ENCODE measurements around a stretch of chr1.

DNA sequence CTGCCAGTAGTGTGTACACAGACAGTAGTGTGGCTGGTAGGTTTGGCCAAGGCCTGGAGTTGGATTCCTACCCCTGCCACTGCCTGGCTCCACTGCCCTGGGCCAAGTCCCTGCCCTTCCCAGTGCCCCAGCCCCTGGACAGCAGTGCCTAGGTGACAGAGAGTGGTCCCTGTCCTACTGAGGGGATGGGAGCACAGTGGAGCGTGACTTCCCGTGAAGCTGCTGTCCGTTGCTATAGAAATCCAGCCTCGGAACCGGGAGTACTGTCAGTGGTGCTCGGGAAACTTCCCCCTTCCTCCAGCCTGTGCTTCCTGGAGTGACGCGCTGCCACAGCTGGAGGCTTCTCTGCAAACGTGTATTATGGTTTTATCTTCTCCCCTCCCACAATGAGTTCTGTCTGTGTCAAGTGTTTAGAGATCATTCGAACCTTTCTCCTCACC, 73.3 kb downstream of the GALNT2 start:
- PRO-cap: no peak

DNA sequence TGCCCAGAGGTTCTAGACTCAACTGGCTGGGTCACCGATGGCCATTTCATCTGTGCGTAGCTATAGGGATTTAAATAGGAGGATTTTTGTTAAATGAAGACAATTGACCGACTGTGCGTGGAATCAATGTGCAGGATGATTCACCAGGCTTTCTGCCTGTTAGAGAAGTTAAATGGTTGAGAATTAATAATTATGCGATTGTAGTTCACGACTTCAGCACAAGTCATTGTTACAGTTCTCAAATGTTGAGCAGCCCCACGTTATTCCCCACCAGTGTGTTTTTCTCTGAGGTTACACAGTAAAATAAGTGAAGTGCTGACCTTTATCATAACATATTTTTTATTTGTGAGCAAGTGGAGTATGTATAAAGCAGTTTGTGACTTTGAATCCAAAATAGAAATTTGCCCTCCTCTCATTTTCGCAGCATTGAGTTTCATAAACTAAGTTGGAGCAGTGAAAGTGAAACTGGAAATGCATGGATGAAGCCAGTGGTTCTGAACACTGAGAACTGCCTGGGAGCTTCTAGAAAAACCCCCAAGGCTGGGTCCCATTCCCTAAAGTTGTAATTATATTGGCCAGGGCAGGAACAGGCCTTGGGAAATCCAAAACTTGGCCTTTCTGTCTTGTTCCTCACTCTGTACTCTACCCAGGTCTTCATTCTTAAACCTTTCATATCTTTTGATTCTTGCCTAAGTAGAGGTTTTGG, 102.6 kb downstream of the GALNT2 start:
- PRO-cap: no peak

DNA sequence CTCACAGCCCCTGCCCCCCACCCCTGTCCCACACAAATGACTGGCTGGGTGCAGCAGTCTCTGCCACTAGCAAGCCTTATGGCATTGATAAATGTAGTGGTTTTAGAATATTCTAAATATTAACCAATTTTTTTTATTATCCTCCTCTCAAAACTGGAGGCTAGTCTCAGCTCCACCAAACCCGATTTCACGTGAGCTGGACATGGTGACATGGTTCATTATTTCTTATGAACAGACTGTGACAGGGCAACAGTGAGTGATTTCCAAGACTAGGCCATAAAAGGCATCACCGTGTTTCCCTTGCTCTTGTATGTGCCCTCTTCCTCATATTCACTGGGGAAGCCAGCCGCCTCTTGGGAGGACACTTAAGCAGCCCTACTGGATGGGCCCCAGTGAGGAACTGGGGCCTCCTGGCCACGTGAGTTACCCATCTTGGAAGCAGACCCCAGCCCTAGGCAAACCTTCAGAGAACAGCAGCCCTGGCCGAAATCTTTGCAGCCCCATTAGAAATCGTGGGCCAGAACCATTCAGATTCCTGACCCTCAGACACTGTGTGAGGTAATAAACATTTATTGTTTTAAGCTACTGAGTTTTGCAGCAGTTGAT, 105.0 kb downstream of the GALNT2 start:
- PRO-cap: no peak

GRCh38 chr1:230212328-230212848, 145.3 kb downstream of the GALNT2 start:
- PRO-cap: no peak

- PRO-cap: no peak
Observed at GRCh38 chr1:230730939-230731513, 16.2 kb upstream of the CAPN9 start.

GRCh38 chr1:230747725-230748681, 815 bp downstream of the CAPN9 start:
- PRO-cap: no peak

DNA sequence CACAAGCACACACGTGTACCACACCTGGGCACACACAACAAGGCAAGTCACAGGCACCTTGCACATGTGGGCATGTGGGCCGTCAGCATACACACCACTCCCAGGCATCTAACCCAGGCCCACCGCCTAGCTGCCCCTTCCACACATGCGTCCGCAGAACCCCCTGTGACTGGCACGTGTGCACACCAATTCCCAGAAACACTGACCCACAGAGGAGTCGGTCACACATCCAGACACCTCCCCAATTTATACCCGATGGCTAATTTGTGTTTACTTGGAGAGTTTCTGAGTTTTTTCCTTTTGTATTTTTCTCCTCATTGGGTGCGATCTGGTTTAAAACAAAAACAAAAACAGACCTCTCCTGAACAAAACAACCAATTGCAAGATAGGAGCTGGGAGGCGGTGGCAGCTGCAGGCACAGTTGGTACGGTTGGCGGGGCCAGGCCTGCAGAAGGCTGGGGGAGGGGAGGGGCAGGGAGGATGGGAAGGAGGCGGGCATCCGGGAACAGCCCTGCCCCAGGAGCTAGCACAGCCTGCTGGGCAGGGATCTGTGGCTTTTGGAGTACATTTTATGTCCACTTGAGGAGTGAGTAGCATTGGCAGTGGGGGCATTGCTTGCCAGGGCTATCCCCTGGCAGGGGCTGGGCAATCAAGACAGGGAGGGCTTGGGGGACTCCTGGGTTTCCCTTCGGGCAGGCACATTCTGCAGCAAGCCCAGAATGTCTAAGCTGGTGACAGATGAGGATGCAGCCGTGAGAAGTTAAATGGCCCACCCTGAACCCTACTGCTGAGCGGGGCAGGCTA, 5.1 kb downstream of the CAPN9 start:
- PRO-cap: no peak

DNA sequence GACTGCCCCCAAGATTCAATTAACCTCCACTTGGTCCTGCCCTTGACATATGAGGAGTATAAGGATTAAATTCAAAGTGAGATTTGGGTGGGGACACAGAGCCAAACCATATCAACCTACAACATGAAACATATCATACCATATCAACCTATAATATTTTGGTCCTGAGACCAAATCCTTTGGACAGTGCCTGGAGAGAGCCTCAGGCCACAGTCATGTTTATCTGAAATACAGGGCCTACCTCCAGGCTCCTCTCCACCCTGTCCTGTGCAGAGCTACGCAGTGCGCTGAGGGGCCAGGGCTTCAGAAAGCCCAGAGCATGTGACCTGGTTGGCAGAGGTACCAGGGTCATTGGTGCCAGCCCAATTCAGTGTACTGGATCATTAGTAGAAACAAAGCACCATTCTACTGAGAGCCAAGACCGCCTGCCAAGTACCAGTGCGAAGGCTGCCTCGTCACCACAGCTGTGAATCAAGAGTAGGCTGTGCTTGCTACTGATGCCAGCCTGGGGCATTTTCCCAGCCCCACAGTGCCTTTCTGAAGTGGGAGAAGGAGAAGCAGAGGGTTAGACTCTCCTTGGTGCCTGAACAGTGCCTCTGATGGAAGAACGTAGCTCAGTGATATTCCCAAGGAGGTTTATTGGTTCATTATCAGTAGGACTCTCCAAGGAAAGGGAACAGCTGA, 59.8 kb downstream of the CAPN9 start:
- PRO-cap: no peak

DNA sequence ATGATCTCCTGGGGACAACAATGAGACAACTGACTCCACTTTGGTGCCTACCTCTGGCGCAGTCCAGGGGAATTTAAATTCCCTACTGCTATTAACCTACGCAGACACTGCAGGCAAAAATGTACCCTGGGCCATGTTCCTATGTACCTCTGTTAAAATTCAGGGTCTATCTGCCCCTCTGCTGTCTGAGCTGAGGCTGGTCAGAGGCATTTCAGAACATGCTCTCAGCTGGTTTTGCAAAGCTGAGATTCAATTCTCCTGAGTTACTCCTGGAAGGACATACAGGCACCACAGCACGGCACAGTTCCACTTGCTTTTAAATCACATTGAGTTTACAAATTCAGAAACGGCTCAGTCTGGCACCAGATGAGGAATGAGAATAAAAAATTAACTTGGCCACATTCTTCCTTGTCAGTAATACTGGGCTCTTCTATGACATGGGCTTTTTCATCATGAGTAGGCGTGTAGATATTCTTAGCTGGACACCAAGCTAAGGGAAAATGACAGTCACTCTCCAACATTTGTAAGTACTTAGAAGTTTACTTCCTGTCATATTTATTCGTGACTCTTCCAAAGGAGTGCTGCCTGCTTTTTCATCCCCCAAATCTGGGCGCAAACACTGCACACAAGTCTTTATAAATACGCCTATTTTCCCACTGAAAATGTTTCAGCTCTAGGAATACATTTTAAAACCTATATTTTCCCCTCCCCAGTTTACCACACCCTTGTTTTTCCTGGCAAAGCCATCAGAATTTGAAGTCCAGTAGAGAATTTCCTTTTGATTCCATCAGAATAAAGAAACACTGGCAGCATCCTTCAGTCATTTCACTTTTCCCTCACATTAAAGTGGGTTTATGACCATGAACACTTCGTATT, 1.9 kb downstream of the C1orf198 start:
- PRO-cap: no peak

DNA sequence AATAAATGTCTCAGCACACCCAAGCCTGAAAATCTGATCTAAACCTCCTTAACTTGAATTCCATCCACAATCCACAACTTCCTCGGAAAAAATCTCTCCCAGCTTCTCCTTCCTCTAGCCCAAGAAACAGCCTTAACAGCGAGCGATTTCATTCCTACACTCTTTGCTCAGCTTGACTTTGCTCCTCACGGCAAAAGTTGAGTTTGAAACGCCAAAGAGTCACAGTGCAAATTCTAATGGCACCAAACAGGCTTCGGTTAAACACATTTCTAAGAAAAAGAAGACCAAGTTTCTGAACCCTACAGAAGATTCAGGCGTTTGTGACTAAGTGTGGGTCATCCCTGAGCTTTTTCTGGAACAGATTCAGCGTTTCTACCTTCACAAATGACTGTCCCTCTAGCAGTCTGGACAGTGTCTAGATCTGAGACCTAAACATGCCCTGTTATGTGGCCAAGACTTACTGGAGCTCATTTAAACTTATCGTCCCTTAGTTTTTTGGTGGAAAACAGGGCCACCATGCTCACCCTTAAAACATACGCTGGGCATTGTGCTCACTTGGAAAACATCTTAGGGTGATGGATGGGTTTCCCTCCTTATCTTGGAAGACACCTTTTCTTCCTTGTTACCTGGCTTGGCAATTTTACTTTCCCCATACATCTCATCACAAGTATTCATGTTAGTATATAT, 1.2 kb downstream of the C1orf198 start:
- PRO-cap: no peak

DNA sequence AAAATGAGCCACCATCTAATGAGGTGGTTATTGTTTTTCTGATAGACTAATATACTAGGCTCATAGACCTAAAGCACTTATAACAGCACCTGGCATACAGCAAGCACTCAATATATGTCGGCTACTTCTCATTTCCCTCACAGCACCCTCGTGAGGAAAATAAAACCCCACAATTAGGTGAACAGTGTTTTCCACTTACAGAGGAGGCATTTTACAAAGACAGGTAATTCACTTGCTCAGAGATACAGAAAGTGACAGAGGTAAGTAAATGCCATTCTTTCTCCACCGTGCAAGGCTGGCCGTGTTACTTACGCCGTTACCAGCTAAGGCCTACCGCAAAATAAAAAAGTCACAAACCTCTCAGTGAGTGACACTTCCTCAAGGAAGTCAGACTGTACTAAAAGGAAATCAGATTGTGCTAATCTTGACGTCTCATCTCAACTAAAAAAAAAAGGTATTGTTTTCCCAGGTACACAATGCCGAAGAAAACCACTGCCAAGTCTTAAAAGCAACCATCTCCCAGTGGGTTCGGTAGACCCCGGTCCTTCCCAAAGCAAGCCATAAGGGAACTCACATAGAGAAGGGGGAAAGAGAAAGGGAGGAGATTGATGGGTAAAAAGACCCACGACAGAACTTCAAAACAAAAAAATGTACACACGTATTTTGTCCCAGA, 1.4 kb downstream of the TTC13 start:
- PRO-cap: no peak

DNA sequence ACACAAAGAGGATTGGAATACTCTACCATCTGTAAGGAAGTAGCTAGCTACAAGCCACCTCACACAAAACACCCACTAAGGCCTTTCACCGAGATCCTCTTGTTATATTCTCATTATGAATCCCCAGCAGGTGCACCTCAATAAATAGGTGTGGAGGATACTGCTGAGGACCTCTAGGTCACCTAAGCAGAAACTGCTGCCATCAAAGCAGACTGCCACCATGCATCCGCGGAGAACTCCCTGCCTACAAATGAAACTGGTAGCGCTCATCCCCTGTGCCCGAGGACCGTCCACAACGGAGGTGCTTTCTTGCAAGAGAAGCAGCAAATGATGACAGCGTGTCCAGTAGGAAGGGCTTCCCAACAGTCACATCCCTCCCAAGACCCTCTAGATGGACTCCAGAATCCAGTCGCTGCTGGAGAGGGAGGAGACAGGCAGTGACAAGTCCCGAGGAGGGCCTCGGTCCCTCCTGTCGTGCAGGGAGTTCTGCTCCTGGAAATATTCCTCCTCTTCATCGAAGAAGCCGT, 20.5 kb downstream of the FAM89A start:
- PRO-cap: no peak

GRCh38 chr1:231161074-231161461, 790 bp upstream of the TRIM67 start:
- PRO-cap: no peak

DNA sequence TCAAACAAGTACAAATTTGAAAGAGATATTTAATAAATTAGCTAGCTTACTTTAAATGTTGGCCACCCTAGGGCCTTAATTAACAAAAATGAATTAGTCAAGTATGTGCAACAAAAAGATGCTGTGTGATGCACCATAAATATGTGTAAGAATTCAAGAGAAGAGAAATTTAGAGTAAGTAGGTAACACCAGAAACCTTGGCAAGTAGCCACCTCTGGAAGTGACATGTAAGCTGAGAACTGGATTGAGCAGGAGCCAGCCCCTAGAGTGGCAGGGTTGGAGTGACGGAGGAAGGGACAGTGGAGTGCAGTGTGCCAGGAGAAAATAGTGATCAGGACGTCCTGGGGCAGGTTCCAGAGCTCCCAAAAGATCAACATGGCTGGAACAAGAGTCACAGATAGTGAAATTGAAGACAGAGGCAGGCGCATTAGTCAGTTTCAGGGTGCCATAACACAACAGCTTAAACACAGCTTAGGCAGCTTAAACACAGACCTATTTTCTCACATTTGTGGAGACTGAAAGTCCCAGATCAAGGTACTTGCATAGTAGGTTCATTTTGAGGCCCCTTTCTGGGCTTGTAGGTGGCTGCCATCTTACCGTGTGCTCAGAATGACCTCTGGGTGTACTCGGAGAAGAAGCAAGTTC, 37.1 kb downstream of the GNPAT start:
- PRO-cap: no peak

- PRO-cap: no peak
Observed at GRCh38 chr1:231420738-231421346, 1.2 kb downstream of the EGLN1 start.

DNA sequence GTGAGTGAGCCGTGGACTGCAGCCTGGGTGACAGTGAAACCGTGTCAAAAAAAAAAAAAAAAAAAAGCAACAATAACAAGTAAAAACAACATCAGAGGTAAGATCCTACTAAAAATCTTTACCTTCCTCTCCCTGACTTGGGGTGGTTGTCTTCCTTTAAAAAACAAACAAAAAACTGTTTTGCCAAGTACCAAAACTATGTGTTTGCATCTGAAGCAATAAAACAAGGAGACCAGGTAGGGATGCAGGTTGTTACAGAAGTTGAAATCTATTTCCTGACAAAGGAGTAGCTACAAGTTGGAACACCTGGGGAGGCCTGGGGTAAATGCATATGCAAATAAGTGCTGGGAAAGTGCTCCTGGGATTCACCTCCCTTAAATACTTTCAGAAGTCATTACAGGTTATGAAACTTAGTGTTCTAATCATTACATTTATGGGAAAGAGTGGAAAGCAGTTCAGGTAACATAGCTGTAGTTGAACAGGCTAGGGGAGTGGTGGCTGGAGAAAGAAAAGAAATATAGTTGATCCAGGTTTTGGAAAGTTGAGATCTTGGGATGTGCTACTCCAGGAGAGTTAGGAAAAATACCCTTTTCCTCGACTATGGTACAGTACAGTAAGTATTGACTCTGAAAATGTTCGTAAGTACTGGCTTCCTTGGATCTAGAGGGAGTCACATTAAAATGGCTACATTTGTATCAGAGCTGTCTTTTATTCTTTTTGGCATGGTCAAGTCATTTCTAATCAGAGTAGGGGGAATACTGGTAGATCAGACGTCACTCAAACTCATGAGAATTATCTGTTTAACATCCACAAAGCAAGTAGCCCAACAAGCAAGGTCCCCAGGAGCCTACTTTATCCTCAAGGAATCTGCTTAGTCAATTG, 1.8 kb upstream of the TSNAX start:
- PRO-cap: no peak

- PRO-cap: no peak
Observed at GRCh38 chr1:231676829-231677354, 50.3 kb downstream of the DISC1 start.

DNA sequence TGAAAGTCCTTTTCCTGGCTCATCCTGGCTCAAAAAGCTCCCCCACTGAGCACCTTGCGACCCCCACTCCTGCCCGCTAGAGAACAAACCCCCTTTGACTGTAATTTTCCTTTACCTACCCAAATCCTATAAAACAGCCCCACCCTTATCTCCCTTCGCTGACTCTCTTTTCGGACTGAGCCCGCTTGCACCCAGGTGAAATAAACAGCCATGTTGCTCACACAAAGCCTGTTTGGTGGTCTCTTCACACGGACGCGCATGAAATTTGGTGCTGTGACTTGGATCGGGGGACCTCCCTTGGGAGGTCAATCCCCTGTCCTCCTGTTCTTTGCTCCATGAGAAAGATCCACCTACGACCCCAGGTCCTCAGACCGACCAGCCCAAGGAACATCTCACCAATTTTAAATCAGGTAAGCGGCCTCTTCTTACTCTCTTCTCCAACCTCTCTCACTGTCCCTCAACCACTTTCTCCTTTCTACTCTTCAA, 491.8 kb downstream of the DISC1 start:
- PRO-cap: no peak

DNA sequence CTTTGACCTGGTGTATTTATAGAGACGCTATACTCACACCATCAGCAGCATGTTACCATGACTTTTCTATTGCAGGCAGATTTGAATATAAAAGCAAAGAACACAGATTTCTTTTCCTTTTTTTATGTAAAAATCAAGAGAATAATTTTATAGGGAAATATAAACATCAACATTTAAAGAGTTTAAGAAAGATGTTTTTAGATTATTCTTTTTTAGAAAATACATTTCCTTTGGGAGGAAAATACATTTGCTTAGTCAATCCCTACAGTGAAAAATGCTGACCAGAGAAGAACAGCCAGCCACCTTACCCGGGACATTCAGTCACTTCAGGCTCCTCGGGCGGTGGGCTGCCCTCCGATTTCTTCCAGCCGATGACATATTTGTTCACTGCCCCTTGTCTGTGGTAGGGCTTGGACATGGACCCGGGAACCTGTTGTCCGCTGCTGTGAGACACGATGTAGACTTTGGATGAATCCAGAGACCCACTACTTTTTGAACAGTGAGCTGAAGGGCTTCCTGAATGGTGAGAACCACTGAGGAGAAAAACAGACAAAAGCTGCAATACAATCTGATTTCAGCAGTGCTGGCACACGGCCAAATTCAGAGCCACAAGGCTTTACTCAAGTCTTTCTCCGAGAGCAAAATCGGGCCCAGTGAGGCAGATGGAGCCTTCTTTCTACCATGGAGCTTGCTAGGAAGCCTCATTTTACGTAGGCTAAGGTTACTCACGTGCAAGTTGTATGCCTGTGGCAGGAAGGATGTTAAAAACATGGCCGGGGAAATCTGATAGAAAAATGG, 197.8 kb downstream of the SIPA1L2 start:
- PRO-cap: no peak

GRCh38 chr1:232571597-232572080, 58.3 kb downstream of the SIPA1L2 start:
- PRO-cap: no peak